Measurements from ENCODE around the gene ETFA.

- PRO-cap = unidirectional peak, minus-strand start at chr15:75844593
Measured at GRCh38 chr15:75844356-75844984, 1.2 kb downstream of the UBE2Q2 start.

DNA sequence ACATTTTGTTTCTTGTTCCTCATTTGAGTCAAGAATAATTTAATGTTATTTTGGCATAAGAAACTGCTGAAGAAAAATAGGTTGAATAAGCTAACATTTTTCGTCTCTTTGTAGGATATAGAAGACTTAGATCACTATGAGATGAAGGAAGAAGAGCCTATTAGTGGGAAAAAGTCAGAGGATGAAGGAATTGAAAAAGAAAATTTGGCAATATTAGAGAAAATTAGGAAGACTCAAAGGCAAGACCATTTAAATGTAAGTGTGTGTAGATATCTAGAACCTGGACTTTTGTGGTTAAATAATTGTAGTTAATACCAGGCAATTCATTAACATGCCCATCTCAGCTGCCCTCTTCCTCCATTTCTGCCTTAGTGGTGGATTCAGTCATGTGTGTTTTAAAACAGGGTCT, 30.1 kb downstream of the UBE2Q2 start:
- PRO-cap = no peak

DNA sequence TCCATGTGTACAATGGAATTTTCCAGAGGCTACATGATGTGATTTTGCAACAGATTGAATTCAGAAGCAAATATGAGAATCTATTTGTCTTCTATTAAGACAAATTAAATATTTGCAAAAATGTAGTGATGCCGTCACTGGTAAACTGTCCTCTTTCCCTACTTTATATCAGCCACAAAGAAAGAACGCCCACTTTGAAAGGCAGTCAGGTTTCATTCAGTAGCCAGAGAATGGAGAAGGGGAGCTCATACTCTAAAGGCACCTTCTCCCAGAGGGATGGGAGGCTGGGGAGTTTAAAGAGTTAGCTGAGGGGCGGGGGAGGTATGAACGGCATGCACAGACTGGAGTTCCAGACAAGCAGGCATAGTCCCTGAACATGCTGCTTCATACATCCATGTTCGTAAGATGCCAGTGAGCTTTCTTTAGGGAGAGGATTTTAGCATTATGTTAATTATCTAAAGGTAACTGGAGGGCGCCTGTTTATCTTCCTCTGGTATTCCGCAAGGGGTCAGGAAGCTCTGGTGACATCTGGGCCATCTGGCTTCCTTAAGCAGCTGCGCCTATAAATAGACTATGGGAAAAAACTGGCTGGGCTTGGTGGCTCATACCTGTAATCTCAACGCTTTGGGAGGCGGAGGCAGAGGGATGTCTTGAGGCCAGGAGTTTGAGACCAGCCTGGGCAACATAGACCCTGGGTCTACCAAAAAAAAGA, 1.7 kb upstream of the FBXO22 start:
- PRO-cap = no peak

GRCh38 chr15:75938636-75939305, 35.1 kb downstream of the FBXO22 start:
- PRO-cap = no peak

DNA sequence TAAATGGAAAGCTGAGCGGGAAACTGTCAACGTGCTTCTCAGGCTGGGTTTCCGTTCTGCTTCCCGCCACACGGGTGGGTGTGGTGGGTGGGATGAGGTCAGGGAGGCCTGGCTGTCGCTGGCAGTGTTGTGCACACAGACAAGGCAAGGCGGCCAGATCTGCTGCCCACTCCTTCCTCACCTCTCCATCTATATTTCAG, 110.3 kb downstream of the TMEM266 start:
- PRO-cap = no peak

- PRO-cap = bidirectional peak, plus-strand start at chr15:76311613, minus-strand start at chr15:76311443
Measured at GRCh38 chr15:76310903-76311832, at the start of gene ETFA. Gene ETFA (minus strand): TSS chr15:76311469.

DNA sequence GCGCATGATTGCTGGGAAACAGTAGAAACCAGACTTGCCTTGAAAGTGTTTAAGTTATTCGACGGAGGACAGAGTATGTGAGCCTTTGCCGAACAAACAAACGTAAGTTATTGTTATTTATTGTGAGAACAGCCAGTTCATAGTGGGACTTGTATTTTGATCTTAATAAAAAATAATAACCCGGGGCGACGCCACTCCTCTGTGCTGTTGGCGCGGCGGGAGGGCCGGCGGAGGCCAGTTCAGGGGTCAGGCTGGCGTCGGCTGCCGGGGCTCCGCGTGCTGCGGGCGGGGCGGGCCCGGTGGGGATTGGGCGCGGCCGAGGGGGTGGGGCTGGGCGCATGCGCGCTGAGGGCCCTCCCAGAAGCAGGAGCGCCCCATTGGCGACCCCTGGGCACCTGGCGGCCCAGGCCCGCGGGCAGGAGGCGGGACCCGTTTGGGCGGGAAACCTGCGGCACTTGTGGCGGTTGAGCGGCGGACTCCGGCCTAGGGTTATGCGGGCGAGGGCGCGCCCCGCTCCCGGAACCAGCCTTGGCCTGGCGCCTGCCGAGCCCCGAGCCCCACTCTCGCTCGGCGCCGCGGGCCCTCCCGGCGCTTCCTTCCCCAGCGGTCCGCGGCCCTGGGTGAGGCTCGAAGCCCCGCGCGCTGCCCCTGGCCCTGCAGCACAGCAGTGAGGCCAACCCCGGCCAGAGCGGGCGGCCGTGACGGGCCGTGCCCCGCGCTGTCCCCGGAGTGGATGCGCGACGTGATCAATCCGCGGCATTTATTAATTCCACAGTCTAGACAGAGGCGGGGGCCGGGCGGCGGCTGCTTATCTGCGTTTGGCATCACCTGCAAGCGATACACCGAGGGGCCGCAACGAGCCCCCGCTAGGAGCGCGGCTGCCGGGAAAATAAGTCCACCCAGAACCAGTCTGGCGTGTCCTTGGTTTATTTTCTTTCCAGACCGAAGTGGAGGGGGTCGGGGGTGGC, 6.0 kb downstream of the ISL2 start:
- PRO-cap = no peak

- PRO-cap = no peak
Measured at GRCh38 chr15:76466966-76467653, 130.5 kb downstream of the ISL2 start.

GRCh38 chr15:76576543-76577241, 240.1 kb downstream of the ISL2 start:
- PRO-cap = no peak

DNA sequence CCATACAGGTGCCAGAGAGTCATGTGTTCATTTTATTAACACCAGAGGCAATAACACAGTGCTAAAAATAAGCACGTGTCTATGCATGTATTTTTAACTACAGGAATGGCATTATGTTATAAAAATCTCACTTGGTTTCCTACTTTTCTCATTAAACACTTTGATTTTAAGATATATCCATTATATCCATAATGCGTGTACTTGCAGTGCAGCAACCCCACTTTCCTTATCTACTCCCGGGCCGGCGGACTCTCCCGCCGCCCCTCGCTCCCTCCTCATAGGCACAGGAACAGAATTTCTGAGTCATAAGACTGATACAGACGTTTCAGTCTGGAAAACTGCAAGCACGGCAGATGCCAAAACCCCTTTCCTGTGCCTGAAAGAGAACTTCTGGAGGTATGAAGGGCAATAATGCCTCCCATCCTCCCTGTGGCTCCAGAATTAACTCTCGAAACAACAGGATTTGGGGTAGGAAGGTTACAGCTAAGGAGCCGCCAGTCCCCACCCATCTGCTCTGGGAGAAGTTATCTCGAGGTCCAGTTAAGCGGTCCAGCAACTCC, 22.3 kb upstream of the PSTPIP1 start:
- PRO-cap = no peak

DNA sequence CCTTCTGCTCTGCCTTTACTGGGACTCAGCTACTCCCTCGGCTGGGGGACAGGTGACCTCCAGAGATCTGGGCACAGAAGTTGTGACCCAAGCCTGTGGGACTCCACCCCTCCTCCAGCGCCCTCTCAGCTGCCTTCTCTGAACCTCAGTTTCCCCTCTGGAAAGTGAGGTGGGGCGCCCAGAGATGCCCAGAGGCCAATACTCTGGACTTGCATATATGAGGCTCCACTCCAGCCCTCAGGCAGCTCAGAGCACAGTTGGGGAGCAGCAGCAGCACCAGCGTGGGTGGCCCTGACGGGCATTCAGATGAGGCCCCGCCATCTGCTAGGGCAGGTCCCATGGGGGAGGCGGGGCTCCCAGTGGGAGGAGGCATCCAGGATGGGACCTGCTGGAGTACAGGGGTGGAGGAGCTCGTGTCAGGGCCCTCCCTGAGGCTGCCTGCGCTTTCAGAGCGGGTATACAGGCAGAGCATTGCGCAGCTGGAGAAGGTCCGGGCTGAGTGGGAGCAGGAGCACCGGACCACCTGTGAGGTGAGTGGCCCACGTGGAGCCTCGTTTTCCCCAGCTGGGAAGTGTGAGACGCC, 35.2 kb downstream of the PSTPIP1 start:
- PRO-cap = no peak

- PRO-cap = no peak
Measured at GRCh38 chr15:77052473-77053172, 18.3 kb downstream of the TSPAN3 start.

DNA sequence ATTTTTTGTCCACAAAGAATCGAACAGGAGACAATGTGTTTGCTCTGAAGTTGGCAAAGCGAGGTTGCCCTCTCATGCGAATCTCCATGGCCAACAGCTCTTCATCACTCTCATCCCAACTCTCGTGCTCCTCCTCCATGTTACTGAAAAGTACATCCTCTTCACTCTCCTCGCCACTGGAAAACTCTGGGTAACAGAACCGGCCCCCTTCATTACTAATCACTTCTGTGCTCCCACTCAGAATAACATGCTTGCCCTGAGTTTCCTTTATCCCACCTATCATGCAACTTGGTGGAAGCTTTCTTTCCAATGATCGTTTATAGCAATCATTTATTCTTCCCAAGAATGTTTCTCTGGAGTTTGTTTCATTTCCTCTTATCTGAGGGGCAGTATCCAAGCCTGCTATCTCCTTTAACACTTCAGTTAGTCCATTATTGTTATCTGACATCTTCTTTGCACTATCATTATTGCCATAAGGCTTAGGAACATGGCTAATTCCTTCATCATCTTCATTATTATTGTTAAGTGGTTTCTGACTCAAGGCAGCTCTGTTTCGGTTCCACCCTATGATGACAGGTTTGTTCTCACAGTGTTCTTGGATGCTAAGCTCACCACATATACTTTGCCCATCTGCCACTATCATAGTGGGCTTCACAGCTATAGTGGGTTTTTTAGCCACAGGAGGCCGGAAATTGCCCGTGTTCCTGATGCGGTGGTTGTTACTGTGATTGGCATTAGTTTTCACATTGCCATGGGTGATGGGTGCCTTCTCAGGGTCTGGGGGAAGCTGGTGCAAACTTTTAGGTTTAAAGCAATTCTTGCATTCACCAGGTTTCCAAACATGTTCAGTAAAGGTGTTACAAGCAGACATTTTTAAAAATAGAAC, 110.4 kb upstream of the TSPAN3 start:
- PRO-cap = no peak

DNA sequence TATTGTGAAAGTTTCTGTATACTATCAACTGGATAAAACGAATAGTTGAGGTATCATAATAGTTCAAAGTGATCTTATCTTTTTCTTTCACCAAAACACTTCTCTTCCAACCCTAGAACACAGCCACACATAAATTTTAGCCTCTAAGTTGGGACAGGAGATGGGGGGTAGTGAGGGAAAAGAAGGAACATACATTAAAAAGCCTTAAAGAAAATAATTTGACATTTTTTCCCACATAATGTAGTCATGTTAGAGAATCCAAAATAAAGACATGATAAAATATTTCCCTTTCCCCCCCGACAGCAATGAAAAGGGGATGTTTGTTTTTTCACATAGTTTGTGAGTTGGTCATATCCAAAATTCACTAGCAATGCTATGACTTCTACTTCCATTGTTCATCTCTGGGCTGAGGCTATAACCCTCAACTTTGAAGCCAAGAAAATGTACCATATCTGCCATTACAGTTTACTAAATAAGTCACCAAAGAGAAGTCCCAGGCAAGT, 1.7 kb downstream of the PEAK1 start:
- PRO-cap = unidirectional peak, plus-strand start at position 398 of the sequence

GRCh38 chr15:77546017-77546465, 86.7 kb downstream of the LINGO1 start:
- PRO-cap = no peak

DNA sequence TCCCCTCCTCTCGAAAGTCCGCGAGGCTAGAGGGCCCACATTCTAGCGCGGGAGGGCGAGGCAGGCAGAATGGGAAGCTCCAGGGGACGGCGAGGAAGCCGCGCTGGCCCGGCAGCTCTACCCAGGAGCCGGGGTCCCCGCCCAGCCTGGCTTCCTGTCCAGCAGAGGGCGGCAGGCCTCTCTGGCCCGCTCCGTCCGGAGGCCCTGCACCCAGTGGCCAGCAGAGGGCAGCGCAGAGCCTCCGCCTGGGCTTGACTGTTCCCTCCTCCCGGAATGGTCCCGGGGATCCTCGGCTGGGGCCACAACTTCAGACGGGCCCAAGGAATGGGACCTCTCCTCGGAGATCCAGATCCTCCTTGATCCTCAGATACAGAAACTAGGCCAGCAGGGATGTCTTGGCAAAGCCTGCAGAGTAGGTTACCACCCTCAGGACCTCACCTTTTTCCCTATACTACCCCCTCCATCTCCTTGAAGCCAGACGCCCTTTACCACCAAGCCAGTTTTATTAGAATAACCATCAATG, 798 bp upstream of the LINGO1 start:
- PRO-cap = unidirectional peak, minus-strand start at position 148 of the sequence

- PRO-cap = no peak
Measured at GRCh38 chr15:77818805-77819686, 186.3 kb upstream of the LINGO1 start.

GRCh38 chr15:77991660-77992948, 85.4 kb downstream of the TBC1D2B start:
- PRO-cap = no peak

GRCh38 chr15:78016410-78016795, 61.1 kb downstream of the TBC1D2B start:
- PRO-cap = no peak

DNA sequence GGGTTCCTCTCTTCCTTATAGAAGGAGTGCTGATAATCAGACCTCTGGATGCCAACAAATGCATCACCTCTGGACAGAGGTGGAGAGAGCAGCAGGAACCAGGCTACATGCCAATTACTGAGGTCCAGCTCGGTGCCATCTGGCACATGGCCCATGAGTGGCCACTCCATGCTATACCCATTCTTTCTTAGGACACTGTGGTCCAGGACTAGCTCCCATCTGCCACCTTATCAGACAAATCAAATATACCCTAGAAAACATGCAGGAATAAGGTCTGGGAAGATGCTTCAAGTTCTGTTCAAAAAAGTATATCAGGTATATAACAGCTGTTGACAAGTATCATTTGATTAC, 60.6 kb downstream of the TBC1D2B start:
- PRO-cap = no peak